Ishikawa (cell line): ENCODE measurements around the genes PKP3, IRF7 and CDHR5.

DNA sequence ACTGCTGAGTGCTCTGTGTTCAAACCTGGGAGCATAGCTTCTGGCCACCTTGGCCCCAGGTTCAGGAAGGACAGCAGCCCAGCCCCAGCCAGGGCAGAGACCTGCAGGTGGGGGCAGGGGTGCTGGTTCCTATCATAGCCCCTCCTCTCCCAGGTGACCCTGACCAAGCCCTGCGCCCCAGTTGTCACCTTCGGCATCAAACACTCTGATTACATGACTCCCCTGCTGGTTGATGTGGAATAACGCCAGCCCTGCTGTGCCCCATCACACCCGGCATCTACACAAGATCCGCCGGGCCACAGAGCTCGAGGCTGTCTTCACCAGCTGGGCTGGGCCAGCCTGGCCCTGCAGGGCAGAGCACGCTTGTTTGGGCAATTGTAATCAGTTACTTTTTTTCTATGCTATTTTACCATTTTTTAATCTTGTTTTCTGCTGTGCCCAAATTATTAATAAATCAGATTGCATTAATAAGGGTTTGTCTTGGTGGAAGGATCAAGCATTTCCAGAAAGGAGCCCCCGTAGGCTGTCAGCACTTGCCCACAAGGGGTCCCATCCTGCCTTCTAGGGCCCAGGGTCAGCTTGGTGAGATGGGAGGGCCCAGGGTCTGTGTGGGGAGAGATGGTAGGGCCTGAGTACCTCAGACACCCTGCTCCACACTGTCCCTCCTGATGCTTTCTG lies 3.4 kb downstream of the ODF3 start:
- RRBS: no CpG with 5 or more reads among the region's 9 CpGs

GRCh38 chr11:237305-238064 lies 709 bp downstream of the PSMD13 start:
- RRBS: no CpG with 5 or more reads among the region's 10 CpGs

DNA sequence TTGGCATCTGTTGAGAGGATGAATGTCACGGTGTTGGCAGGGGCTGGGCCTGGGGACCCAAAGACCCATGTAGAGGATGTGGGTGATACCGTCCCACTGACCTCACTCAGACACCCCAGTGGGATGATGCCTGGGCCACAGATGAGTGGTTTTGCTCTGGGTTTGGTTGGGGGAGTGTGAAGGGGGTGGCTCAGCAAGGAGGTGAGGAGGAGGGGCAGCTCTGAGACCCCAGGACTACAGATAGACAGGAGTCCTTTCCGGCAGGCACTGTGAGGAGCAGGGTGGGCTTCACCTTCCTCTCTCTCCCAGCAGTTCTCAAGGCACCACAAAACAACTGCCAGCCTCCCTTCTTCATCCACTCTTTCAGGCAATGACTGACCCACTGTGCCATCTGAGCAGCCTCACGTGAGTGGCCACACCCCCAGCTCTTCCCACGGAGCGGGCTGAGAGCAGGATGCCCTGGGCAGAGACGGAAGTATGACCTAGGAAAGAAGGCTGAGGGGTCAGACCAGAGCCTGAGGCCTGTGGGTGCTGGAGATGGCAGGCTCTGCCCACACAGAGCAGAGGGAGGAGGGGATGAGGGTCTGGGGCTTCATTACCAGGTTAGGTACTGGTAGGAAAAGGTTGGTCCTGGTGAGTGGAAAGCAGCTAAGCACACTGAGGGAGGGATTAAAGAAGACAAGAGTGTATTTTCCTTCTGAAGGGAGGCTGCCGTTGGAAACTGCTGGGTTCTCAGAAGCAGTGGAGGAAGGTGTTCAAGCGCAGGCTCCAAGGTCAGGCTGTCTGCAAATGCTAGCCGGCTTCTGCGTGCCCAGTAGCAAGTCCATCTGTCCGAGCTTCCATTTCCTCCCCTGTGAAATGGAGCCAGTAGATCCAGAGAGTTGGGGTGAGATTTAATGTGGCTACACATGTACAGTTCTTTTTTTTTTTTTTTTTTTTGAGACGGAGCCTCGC lies 4.5 kb downstream of the NLRP6 start:
- RRBS: no CpG with 5 or more reads among the region's 14 CpGs

GRCh38 chr11:289319-290456 lies 762 bp downstream of the PGGHG start:
- RRBS: 22% methylated on average over 15 of the region's 61 CpGs

DNA sequence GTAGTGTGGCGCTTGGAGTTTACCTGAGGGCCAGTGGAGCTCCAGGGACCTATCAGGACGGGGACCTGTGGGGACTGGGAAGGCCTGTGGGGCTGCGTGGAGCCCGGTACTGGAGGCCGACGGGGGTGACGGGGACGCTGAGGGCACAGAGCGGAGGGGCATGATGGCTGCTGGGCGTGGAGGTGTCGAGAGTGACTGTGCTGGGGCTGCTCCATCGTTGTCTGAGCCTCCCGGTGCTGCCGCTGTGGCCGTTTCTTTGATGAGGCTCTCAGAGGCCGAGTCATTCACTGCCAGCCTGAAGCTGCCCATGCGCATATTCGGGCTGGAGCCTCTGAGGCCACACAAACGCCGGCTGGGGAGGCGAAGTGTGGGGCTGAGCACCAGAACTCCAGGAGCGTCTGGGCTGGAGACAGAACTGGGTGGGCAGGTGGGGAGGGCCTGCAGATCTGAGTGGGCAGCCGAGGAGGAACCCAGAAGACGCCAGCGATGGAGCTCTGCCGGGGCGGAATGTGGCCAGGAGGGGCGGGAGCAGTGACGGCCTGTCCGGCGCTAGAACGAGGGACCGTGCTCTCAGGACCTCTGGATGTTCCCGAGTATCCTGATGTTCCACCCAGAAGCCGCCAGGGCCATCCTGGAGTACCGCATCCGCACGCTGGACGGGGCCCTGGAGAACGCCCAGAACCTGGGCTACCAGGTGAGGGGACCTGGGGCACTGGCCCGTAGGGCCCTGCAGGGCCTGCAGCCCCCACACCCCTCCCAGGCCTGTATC lies 2.7 kb downstream of the PGGHG start:
- RRBS: 93% methylated on average over 17 of the region's 41 CpGs

- RRBS: no CpG with 5 or more reads among the region's 11 CpGs
Measured at GRCh38 chr11:329191-329958, 8.7 kb upstream of the IFITM3 start.

DNA sequence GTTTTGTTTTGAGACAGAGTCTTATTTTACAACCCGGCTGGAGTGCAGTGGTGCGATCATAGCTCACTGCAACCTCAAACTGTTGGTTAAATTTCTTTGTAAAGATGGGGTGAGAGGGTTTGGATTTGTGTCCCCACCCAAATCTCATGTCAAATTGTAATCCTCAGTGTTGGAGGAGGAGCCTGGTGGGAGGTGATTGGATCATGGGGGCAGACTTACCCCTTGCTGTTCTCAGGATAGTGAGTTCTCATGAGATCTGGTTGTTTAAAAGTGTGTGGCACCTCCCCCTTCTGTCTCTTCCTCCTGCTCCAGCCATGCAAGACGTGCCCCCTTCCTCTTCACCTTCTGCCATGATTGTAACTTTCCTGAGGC lies 20.7 kb upstream of the IFITM3 start:
- RRBS: no CpG with 5 or more reads among the region's 3 CpGs

DNA sequence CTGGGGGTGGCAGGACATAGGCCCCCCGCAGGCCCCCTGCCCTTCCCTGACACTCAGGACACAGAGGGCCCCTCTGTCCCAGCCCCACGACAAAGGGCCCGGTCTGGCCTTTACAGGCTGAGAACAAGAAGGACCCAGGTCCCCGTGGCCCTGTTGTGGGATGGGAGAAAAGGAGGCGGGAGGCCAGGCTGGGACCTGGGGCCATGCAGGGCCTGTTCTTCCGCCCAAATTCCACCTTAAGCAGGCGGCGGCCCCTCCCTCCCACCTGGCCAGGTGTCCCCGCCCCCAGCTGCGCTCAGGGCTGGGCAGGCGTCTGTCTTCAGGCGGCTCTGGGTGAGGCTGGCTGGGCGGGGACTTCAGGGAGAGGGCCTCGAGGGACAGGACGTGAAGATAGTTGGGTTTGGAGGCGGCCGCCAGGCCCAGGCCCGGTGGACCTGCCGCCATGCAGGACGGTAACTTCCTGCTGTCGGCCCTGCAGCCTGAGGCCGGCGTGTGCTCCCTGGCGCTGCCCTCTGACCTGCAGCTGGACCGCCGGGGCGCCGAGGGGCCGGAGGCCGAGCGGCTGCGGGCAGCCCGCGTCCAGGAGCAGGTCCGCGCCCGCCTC lies at the start of gene PKP3:
PKP3 (plus strand) TSS at position 359 of the 604 bp plus-strand sequence.
- RRBS: 3% methylated on average over 9 of the region's 37 CpGs

GRCh38 chr11:406257-407321 lies 8.2 kb downstream of the SIGIRR start:
- RRBS: 46% methylated on average over 39 of the region's 88 CpGs

- RRBS: 1% methylated on average over 8 of the region's 37 CpGs
Measured at GRCh38 chr11:407322-407674, 7.5 kb downstream of the SIGIRR start.

DNA sequence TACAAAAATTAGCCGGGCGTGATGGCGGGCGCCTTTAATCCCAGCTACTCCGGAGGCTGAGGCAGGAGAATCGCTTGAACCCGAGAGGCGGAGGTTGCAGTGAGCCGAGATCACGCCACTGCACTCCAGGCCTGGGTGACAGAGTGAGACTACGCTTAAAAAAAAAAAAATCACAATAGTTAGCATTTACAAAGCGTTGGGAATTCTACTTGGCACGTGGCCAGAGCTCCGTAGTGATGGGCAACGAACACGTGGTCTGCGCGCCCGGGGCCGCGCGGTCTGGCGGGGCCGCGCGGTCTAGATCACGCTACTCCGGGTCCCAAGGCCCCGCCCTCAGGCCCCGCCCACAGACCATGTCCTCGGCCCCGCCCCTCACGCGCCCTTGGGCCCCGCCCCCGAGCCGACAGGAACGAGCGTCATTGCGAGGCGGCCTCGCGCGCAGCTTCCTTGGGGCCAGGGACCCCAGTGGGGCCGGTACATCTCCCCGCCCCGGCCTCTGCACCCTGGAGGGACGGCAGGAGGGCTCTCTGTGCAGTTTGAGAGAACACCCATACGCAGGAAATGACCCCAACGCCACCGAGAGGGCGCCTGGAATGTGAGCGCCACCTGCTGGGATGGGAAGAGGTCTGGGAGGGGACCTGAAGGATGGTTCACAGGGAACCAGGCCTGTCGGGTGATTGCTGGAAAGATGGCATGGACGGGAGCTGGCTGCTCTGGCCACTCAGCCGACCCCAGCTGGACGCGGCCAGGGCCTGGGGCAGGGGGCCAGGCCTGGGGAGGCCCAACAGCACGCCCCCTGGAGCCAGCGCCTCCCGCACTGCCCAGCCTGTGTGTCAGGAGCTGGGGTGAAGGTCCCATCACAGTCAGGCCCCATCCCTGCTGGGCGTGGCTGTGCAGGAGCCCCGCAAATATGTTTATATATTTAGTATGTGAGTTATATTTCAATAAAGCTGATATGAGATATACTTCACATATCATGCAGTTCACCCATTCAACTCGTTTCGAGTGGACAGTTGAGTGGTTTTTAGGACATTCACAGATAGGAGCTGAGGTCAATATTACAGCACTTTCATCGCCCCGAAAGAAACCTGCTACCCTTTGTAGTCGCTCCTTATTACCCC lies 1.9 kb upstream of the PTDSS2 start:
- RRBS: 1% methylated on average over 10 of the region's 68 CpGs

- RRBS: 89% methylated on average over 55 of the region's 96 CpGs
Measured at GRCh38 chr11:555813-556617, 4.5 kb downstream of the LMNTD2 start.

GRCh38 chr11:598124-598770 lies 17.5 kb downstream of the IRF7 start:
- RRBS: 91% methylated on average over 6 of the region's 32 CpGs

- RRBS: no CpG with 5 or more reads among the region's 32 CpGs
Measured at GRCh38 chr11:606016-607015, 9.4 kb downstream of the IRF7 start.

DNA sequence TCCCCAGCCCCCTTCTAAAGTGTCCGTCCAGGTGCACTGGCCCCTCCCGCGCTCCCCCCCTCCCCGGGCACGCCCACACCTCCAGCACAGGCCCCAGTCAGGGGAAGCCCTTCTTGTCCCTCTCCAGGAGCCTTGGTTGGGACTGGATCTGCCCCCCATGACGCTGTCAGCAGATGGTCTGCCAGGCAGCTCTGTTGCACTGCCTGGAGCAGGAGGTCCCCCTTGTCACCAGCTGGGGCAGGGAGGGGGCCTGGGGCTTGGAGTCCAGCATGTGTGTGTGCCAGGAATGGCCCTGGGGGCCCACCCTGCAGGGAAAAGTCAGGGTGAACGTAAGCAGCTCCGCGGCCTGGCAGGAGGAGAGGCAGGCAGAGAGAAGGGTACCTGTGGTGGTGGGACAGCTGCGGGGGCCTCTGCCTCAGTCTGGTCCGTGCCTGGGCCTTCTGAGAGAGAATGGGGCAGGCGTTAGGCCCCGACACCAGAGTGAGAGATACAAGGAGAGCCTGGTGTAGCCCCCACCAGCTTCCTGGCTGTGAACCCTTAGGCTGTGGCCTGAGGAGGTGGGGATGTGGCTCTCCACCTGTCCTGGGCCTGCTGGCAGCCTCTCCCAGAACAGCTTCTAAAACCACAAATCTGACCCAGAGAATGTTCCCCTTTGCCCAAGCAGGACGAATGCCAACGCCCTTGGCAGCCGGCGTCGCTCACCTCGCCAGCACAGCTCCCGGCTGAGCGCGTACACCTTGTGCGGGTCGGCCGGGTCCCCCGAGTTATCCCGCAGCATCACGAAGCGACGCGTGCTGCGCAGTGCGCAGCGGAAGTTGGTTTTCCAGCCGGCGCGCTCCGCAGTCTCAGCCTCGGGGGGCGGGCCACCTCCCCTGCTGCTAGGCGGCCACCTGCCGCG lies 1.4 kb downstream of the IRF7 start:
- RRBS: 93% methylated on average over 14 of the region's 43 CpGs

- RRBS: 2% methylated on average over 19 of the region's 42 CpGs
Measured at GRCh38 chr11:615851-616445, at the start of gene IRF7. IRF7 (minus strand) TSS chr11:615950.

- RRBS: 98% methylated on average over 2 of the region's 21 CpGs
Measured at GRCh38 chr11:619680-620013, 3.9 kb upstream of the IRF7 start.

GRCh38 chr11:623962-624353 lies 797 bp downstream of the CDHR5 start:
- RRBS: no CpG with 5 or more reads among the region's 11 CpGs

GRCh38 chr11:624769-625950 lies at the start of gene CDHR5:
CDHR5 (minus strand) TSS chr11:624955.
- RRBS: 100% methylated on average over 2 of the region's 46 CpGs

DNA sequence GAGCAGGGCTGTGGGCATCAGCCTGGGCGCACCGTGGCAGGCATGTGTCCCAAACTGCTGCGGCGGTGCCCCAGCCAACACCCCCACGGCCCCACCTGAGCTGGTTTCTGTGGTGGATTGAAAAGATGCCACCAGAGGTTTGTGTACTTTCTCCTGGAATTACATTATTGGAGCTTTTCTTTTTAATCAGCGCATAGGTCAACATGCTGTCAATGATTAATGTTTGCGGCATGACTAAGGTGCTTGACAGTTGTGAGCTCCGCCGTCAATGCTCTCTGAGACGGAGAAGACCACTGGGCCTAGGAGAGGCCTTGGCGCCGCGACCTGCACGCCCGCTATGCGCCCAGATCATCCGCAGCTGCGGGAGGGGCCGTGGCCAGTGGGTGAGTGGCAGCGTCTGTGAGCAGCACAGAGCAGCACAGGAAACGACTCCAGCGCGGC lies 18.1 kb downstream of the DRD4 start:
- RRBS: no CpG with 5 or more reads among the region's 23 CpGs